Measurements from ENCODE around the gene THSD4.

DNA sequence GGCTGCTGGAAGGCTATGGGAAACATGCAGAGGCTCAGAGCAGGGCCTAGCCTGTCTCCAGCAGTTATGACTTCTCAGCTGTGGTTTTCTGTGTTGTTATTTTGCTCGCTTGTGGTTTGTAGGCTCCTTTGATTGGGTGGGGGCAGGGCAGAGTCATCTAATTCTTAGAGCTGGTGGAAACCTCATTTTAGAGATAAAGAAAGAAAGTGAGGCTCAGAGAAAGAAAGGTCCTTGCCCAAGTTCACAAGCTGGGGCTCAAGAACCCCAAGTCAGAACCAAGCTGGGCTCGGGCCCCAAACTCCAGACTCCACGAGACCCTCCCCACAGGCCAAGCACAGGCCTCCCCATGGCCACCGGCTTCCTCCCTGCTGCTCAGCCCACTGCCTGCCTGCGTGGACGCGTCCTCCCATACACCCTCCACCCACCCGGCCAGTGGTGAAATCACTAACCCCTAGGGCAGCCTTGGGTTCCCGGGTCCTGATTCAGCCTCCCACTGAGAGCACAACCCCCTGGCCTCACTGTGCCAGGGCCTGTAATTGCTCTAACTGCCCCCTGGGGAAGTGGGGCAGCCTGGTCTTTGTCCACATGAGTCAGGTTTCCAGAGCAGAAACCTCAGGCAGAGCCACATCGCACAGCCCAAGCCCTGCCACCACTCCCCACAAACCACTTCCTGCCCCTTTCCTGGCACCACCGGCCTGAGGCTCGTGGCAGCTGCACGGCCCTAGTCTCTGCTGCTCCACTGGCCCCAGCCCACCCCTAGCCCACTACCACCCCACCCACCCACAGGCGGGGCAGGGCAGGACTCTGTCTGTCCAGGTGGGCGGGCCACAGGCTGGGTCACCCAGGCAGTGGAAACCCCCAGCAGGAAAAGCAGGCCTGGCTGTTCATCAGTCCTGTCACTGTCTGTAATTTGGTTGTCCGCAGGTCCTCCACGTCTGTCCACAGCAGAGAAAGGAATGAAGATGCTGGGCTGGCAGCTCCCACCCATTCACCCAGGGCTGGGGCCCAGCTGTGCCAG lies 270.7 kb downstream of the UACA start:
- PRO-cap, 2 experiments: no peak in any of the 2 experiments
- RAMPAGE, long total RNA, 5 experiments: no peak in any of the 5 experiments

DNA sequence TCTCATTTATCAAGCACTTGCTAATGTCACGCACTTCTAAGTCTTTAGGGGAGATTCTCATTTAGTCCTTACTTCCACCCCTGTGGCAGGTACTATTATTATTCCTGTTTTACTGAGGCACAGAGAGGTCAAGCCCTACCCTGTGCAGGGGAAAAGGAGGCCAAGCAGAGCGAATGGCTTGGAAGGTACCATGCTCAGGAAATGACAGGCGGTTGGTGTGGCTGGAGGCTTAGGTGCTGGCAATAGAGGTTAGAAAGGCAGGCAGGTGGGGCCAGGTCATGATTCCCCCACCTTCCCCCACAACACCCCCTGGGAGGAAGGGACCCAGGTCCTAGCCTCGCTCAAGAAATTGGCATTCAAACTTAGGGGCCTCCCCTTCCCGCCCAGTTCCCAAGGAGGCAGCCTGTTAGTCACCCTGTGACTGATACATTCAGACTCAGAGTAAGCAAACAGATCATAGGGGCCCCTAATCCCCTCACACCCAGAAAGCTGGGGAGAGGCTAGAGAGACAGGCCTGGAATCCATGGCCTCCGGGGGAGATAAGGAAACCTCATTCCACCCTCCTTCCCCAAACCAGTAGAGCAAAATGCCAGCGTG lies 268.7 kb downstream of the UACA start:
- PRO-cap, 2 experiments: no peak in any of the 2 experiments
- RAMPAGE, long total RNA, 5 experiments: no peak in any of the 5 experiments

DNA sequence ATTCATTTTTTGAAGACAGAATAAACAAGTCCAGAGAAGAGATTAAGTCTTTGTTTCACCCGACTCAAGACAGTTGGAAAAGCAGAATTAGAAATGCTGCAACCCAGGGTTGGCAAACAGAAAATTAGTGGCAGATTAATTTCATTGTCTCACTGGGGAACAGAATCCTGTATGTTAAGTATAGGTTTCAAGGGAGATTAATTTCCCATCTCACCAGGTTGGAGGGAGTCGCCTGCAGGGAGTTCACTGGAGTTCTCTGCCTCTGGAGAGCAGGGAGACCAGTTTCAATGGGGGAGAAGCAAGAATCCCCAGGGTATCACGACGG lies 268.2 kb downstream of the UACA start:
- PRO-cap, 2 experiments: peak in 2 of 2 experiments; most common minus-strand start position 88 of the sequence (in 2)
- RAMPAGE, long total RNA, 5 experiments: no peak in any of the 5 experiments

- PRO-cap, 2 experiments: no peak in any of the 2 experiments
- RAMPAGE, long total RNA, 5 experiments: no peak in any of the 5 experiments
Observed at GRCh38 chr15:70504037-70505200, 258.9 kb downstream of the UACA start.

- PRO-cap, 2 experiments: no peak in any of the 2 experiments
- RAMPAGE, long total RNA, 5 experiments: no peak in any of the 5 experiments
Observed at GRCh38 chr15:70526341-70527300, 236.7 kb downstream of the UACA start.

DNA sequence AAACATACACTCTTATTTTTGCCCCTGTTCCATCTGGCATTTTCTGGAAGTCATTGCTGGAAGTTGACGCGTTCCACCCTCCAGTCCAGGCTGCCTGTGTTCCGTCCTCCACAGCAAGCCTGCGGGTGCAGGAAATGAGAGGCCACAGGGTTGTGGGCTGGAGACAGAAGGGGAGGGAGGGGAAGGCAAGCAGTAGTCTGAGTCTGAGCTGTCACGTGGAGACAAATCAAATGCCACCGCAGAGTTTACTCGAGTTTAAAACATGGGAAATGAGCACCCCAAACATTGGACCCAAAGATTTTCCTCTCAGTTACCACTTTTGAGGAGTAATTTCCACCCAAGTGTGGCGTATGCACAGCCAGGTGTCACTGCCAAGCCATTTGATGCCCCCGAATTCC lies 204.1 kb downstream of the UACA start:
- PRO-cap, 2 experiments: no peak in any of the 2 experiments
- RAMPAGE, long total RNA, 5 experiments: no peak in any of the 5 experiments

DNA sequence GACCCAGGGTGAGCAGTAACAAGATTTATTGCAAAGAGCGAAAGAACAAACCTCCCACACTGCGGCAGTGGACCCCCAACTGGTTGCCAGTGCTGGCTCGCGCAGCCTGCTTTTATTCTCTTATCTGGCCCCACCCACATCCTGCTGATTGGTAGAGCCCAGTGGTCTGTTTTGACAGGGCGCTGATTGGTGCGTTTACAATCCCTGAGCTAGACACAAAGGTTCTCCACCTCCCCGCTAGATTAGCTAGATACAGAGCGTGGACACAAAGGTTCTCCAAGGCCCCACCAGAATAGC lies 176.9 kb downstream of the UACA start:
- PRO-cap, 2 experiments: no peak in any of the 2 experiments
- RAMPAGE, long total RNA, 5 experiments: no peak in any of the 5 experiments

- PRO-cap, 2 experiments: peak in 2 of 2 experiments; most common plus-strand start chr15:70853413 (in 1)
- RAMPAGE, long total RNA, 5 experiments: start-site peak on the plus strand in 1 of 5 experiments, at chr15:70853269-70853439 at its widest, 11 reads per replicate
Observed at GRCh38 chr15:70852917-70853715, 841 bp downstream of the LARP6 start.

DNA sequence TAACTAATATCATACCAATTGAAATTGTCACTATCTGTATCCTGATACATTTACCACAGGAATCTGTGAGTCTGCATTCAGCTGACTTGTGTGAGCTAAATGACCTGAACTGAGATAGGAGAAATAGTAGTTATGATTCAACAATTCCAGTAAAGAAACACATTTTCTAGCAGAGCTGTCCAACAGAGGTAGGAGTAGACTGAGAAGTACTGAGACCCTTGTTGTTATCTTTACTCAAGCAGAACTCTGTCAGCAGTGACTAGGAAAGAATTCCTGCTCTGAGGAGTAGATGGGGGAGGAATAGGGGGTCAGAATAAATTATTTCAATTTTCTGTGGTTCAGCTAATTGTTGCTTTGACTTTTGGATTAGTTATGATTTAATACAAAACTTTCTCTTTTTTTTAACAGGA lies 66.3 kb upstream of the THSD4 start:
- PRO-cap, 2 experiments: no peak in any of the 2 experiments
- RAMPAGE, long total RNA, 5 experiments: no peak in any of the 5 experiments

GRCh38 chr15:71114239-71114721 lies 991 bp upstream of the THSD4 start:
- PRO-cap, 2 experiments: peak in 1 of 2 experiments; most common minus-strand start chr15:71114569 (in 1)
- RAMPAGE, long total RNA, 5 experiments: no peak in any of the 5 experiments

DNA sequence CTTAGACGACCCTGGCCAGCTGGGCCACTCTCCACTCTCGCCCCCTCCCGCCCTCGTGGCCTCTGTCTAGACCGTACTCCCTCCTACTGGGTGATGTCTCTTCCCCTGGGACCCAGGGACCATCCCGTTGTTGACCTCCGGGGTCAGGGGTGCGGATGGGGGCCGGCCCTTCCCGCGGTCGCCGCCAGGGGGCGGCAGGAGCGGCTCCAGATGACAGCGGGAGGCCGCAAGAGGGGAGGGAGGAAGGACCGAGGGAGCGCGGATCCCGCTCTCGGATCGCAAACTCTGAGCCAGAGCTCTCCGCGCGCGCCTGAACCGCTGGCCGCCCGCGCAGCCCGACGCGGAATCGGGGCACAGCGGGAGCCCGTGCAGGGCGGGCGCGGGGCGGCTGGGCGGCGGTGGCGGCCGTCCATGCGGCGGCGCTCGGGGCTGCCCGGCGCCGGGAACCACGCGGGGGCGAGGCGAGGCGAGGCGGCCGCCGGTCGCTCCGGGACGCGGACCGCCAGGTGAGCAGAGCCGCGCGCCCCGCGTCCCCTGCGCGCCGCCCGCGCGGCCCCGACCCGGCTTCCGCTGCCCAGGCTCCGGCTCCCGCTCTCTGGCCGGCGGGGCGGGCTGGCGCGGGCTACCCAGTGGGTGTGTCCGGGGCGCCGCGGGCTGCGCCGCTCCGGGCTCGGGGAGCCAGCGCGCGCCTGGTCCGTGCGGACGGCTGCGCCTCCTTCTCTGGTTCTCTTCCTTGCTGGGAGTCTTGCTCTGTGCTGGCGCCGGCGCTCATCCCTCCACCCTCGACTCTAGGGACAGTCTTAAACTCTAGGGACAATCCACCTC lies at the start of gene THSD4:
TSS of gene THSD4 (plus strand) at position 279 of the 825 bp plus-strand sequence.
- PRO-cap, 2 experiments: peak in 2 of 2 experiments; most common plus-strand start position 681 of the sequence (in 2); most common minus-strand start position 597 of the sequence (in 2)
- RAMPAGE, long total RNA, 5 experiments: no peak in any of the 5 experiments

DNA sequence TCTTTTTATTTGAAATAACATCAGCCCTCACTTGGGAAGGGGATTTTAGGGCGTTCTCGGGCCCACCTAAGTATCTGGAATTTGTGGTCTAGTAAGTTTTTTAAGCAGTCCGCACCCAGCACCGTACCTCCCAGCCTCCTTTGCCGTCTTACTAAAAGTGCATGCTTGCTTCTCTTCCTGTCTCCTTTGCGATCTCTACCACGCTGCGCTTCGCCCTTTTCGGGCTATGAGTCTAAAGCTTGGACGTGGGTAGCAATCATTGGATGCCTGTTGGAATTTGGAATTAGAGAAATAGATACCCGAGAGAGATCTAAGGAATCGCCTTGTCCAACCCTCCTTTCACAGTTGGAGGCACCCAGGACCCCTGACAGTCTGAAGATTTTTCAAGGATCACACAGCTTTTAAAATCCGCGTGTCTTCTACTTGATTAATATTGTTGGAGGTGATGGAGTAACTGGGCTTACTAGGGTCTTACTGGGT lies 1.2 kb downstream of the THSD4 start:
- PRO-cap, 2 experiments: peak in 1 of 2 experiments; most common plus-strand start position 180 of the sequence (in 1)
- RAMPAGE, long total RNA, 5 experiments: no peak in any of the 5 experiments

GRCh38 chr15:71128174-71128559 lies 12.9 kb downstream of the THSD4 start:
- PRO-cap, 2 experiments: no peak in any of the 2 experiments
- RAMPAGE, long total RNA, 5 experiments: no peak in any of the 5 experiments

- PRO-cap, 2 experiments: no peak in any of the 2 experiments
- RAMPAGE, long total RNA, 5 experiments: no peak in any of the 5 experiments
Observed at GRCh38 chr15:71136374-71136890, 21.2 kb downstream of the THSD4 start.

GRCh38 chr15:71164535-71165689 lies 49.6 kb downstream of the THSD4 start:
- PRO-cap, 2 experiments: no peak in any of the 2 experiments
- RAMPAGE, long total RNA, 5 experiments: start-site peak on the minus strand in 4 of 5 experiments, at chr15:71164955-71165512 at its widest, 5 to 37 reads per replicate

DNA sequence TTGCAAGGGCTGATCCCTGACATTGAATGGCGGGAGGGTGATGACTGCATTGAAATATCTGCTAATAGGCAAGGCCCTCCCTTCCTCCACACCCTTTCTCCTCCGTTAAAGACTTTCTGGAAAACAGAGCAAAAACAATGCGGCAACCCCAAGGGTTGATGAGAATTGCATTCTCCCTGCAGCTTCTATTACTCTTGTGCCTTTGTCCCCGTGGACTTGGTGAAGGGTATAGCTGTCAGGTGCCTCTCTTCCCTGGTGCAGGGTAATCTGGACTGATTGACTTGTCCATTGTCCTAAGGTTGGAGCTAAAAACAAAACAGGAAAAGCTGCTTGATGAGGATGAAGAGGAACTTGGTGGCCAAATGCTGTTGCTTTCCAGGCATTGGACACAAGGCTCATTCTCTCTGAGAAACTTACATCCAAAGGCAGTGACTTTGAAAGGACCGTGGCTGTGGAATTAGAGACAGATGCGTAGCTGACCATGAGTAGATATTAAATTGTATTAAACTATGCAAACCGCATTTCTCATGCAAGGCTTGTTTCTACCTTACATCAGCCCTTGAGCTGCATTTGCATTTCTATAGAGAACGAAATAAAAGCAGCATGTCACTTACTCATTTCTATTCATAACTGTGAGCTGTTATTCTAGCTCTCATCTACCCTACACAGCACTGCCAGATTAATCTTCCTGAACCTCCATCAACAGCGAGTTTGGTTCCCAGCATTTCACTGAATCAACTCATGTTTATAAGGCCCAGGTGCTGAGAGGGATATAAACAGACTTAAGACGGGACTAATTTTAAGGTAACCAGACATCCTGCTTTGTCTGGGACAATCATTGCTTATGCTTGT lies 72.1 kb downstream of the THSD4 start:
- PRO-cap, 2 experiments: no peak in any of the 2 experiments
- RAMPAGE, long total RNA, 5 experiments: no peak in any of the 5 experiments

- PRO-cap, 2 experiments: no peak in any of the 2 experiments
- RAMPAGE, long total RNA, 5 experiments: no peak in any of the 5 experiments
Observed at GRCh38 chr15:71214143-71214568, 98.9 kb downstream of the THSD4 start.

DNA sequence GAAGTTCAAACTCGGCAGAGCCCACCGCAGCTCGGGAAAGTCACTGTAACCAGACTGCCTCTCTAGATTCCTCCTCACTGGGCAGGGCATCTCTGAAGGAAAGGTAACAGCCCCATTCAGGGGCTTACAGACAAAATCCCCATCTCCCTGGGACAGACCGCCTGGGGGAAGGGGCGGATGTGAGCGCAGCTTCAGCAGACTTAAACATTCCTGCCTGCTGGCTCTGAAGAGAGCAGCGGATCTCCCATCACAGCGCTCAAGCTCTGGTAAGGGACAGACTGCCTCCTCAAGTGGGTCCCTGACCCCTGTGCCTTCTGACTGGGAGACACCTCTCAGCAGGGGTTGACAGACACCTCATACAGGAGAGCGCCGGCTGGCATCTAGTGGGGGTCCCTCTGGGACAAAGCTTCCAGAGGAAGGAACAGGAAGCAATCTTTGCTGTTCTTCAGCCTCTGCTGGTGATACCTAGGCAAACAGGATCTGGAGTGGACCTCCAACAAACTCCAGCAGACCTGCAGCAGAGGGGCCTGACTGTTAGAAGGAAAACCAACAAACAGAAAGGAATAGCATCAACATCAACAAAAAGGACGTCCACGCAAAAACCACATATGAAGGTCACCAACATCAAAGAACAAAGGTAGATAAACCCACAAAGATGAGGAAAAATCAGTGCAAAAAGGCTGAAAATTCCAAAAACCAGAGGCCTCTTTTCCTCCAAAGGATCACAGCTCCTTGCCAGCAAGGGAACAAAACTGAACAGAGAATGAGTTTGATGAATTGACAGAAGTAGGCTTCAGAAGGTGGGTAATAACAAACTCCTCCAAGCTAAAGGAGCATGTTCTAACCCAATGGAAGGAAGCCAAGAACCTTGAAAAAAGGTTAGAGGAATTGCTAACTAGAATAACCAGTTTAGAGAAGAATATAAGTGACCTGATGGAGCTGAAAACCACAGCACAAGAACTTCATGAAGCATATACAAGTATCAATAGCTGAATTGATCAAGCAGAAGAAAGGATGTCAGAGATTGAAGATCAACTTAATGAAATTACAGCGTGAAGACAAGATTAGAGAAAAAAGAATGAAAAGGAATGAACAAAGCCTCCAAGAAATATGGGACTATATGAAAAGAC lies 150.9 kb downstream of the THSD4 start:
- PRO-cap, 2 experiments: no peak in any of the 2 experiments
- RAMPAGE, long total RNA, 5 experiments: no peak in any of the 5 experiments

DNA sequence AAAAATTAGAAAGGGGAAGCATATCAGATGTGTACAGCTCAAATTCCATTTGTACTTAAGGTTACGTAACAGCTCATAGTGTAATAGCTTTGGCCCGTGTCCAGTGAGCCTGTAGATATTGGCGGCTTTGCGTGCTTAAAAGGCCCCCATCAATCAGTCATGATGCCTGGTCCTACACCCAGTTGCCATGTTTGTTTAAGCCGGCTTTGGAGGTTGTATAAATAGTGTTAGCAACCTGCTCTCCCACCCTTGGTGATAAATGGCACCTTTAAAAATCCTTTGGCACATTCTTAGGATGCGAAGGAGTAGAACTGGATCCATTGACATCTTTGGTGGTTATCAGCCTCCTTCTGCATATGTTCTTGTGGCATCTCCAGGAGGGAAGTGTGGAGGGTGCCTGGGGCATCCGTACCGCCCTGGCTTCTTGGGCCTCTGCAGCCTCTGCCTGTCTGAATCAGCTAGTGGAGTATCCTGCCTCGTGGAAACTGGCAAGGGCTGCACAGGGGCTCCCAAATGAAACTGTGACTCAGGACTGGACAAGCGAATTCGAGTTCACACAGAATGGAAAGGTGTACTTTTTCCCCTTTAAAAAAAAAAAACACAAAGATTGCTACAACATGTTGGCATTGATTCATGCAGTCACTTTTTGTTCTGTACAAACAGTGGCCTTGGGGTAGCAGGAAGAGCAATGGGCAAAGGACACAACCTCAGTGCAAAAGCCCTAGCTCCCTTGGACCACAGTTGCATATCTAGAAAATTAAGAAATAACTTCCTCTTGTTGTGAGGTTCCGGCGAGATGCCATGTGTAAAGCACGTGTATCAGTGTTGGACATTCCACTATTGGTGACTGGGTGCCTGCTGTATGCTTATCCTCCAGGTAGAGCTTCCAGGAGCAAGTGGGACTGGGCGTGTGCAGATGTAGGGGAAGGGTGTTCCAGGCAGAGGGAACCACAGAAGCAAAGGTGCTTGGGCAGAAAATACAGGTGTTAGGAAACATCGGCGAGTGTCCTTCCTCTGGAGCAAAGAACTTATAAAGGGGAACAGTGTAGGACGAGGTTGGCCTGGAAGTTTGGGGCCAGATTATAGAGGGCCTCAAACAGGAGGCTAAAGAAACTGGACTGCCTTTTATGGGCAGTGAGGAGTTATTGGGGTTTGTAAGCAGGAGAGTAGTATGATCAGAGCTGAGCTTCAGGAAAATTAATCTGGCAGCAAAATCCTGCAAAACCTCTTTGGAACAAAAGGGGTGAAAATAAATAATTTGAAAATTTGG lies 164.4 kb downstream of the THSD4 start:
- PRO-cap, 2 experiments: no peak in any of the 2 experiments
- RAMPAGE, long total RNA, 5 experiments: no peak in any of the 5 experiments

DNA sequence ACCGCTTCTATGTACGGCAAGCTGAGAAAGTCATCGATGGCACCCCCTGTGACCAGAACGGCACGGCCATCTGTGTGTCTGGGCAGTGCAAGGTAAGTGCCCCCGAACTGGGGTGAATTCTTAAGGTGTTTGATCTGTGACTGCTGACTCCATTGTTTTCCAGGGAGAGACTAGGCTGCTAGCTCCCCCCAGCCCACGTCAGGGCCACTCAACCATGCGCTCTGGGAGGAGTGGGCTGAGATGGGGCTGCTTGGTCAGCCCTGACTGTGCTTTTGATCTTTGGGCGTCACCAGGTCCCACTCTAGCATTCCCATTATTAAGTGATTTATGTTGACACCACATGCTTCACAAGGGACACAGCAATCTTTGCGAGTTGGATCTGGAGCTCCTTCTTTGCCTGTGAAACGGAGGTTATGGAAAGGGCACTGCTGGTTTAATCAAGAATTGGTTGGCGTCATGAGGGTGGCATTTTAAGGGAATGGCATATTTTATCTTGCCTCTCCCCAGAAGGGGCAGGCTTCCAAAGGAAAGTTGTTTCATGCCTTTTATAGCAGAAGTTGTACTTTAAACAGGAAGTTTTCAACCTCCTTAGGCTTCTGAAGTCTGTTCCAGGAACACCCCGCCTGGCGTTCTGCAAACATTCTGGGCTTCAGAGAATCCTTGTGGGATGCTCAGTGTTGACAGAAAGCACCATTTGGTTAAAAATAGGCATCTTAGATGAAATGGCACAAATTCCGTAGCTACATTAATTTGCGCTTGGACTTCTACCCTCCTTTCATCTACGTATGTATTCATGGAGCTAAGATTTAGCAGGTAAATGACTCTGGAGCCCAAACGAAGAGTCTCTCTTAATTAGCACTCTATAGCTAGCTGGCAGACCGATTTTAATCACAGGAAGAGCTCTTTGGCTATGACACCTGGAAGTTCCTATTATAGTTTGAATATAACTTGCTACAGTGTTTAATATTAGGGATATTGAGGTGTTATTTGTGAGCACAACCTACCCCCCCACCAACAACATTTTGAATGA lies 296.8 kb downstream of the THSD4 start:
- PRO-cap, 2 experiments: peak in 2 of 2 experiments; most common plus-strand start position 588 of the sequence (in 1); most common minus-strand start position 406 of the sequence (in 1)
- RAMPAGE, long total RNA, 5 experiments: no peak in any of the 5 experiments

Measured in thyroid gland (tissue), 7 donors.